ENCODE measurements around a stretch of chr6.

DNA sequence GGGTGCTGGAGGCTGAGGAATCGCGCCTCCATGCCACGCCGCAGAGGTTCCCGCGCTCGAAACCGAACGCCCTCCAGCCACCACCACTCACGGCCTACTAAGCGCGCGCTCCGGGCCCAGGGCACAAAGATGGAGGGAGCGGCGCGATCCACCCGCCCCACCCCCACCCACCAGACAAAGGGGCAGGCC lies 1.7 kb upstream of the HMGA1 start:
- PRO-cap = no peak

GRCh38 chr6:34238438-34239048 lies 1.9 kb downstream of the HMGA1 start:
- PRO-cap = bidirectional peak, plus-strand start at chr6:34238689, minus-strand start at chr6:34238639

GRCh38 chr6:34298842-34299146 lies 50.0 kb upstream of the SMIM29 start:
- PRO-cap = no peak

DNA sequence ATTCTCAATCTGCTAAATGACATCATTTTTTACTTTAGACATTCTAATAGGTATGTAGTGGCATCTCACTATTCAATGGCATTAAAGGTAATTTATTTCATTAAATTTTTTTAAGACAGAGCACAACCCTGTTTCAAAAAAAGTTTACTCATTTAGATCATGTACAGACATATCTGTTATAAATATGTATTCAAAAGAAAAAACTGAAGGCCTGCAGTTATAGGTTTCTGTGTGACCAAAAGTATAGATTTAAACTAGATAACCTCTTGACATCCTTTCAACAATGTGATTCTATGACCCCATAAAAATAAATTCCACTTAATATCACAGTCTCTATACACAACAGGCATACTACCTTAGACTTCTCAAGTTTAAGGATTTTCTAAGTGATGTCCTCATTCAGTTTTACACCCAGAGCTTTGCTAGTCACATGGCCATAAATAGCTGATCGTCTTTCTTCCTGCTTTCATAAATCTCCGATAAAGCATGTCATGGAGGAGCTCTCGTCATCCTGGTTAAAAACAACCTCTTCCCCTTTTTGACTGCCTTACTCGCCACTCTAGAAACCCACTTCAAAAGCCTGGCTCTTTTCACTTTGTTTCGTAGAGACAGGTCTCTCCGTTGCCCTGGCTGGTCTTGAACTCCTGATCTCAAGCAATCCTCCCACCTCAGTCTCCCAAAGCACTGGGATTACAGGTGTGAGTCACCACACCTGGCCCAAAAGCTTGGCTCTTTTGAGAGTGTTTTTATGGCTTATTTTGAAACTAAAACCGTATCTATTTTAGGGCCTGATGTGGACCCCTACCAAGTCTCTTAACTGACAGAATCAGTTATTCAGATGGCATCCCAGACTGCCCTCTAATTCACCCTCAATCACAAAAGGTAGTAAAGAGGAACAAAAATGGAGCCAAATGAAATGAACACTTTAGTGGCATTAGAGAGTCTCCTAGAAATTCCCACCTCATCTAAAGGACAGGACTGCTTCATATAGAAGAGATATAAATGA lies 66.9 kb upstream of the SMIM29 start:
- PRO-cap = no peak

DNA sequence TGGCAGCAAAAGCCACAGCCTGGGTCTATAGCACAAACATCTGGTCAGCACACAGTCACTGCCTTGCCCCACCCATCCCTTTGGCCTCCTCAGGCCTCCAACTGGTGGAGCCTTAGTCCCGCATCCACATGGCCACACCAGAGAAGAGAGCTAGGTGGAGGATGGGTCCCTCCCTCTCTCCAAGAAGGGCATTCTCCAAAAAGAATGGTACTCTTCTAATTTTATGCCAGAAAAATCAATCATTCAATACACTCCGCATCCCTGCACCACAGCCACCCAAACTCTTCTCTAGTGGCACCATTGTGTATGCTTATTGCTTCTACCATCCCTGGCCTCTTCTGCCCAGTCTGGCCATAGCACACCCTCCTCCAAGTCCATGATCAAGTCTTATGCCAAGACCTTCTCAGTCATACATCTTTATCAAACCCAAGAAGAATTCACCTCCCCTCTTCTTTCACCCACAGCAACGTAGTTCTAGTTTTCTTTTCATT lies 13.8 kb downstream of the NUDT3 start:
- PRO-cap = no peak

DNA sequence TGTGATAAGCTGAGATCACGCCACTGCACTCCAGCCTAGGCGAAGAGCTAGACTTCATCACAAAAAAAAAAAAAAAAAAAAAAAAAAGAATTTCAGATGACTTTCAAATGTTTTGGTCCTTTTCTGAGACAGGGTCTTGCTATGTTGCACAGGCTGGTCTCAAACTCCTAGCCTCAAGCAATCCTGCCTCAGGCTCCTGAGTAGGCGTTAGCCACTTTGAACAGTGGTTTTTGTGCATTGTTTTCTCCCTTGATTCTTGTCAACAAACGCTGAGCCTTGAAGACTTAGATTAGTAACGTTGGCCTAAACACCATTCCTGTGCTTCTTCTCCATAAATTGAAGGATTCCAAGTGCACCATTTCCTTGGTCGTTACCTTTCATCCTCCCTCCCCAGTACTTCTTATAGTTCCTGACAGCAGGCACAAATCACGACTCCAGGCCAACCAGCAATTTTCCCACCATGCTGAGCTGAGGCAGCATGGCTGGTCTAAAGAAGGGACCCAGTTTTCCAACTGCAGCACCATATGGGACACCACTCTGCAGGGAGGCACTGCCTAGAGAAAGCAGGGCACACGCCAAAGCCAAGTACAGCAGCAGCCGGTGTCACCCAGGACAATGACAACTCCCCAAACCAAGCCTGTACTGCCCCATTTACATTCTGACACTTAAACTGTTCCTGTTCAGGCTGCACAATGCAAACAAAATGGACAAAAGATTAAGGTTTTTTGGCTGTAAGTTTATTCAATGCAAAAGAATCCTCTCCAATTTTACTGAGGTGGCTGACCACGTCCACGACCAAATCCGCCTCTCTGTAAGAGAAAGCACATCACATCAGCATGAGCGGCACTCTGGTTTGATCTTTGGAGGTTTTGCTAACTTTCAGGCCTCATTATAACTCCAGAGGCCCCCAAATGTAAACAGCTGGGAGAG lies 8.9 kb downstream of the RPS10 start:
- PRO-cap = no peak

- PRO-cap = no peak
These were observed 41.6 kb downstream of the SPDEF start for GRCh38 chr6:34514519-34514961.

DNA sequence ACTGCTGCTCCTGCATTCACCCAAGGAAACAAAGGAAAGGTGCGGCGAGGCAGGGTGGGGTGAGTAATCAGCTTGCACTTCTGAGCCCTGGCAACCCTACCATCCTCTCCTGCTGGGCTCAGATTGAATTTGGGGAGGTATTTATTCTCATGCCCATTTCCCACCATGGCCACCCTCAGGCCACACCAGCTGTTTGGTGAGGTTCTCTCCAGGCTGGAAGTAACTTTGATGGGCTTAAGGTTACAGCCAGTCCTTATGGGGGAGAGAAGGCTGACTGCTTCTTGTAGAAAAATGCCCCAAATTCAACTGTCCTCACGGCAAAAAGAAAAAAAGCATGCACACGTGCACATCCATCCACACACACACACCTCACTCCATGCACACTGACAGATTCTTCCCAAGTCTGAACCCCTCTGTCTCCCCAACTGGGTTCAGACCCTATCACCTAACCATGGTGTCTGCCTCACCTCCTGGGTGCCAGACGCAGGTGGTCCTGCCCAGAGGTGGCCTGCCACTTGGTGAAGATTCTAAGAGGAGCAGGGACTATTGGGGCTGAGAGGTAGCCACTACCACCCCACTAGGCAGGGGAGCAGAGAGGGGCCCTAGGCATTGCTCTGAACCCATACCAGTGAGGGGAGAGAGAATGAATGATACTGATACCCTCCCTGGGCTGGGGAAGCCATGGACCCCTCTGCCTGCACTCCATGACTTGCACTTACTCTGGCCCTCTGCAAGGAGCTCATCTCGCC lies 31.5 kb upstream of the SPDEF start:
- PRO-cap = no peak

DNA sequence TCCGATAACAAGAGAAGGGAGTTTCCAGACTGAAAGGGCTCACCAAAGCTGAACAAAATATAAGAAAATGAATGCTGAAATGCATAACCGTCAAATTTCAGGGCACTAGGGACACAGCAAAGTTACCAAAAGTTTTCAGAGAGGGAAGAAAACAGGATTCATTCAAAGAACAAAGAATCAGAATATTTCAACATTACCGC lies 23.8 kb downstream of the ILRUN start:
- PRO-cap = no peak

DNA sequence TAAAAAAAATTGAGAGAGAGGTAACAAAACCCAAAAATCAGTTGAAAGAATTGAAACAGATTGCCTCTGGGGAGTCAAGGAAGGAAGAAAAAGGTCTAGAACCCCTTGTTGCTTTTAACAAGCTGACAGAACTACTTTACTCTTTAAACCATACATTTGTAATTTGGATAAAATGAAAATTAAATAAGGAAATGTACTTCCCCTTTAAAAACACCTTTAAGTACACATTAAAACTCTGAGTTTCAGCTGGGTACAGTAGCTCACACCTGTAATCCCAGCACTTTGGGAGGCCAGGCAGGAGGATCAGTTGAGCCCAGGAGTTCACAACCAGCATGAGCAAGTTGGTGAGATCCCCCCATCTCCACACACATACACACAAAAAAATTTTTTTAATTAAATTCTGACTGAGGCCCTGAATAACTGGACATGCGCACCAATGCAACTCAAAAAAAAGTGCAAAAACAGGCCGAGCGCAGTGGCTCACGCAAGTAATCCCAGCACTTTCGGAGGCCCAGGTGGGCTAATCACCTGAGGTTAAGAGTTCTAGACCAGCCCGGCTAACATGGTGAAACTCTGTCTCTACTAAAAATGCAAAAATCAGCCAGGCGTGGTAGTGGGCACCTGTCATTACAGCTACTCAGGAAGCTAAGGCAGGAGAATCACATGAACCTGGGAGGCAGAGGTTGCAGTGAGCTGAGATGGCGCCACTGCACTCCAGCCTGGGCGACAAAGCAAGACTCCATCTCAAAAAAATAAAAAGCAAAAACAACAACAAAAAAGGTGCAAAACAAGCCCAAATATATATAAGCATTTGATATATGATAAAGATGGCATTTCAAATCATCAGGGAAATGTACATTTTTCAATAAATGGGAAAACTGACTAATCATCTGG lies 21.8 kb downstream of the ILRUN start:
- PRO-cap = no peak

DNA sequence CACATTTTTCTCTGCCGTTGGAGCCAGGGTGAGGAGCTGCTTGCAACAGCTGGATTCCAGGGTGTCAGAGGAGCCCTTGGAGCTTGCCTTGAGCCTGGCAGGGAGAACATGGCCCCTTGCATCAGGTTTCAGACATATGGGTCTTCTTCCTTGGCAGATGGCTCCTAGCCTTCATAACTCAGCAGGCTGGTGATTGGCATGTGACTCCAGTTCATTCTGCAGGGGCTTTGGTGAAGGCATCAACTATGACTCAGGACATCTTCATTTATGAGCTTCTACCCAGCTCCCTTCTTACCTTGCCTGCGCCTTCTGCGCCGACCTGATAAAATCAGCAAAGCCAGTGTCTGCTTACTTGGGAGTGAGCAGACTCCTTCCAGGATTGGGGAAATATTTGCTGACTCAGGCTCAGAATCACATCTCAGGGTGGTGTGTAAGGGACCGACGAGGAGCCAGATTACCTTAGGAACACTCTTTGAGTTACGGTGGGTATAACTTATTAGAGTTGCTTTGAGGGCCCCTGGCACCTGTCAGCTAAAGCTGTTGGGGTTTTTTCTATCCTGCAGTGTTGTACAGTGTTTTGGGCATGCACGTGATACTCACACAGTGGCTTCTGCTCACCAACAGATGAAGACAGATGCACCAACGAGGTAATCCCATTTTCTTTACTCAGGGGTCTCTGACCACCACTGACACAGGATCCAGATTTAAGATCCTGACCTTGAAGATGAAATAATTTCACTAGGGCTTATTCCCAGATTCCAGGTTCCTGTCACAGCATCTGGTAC lies 4.3 kb downstream of the PPARD start:
- PRO-cap = no peak

DNA sequence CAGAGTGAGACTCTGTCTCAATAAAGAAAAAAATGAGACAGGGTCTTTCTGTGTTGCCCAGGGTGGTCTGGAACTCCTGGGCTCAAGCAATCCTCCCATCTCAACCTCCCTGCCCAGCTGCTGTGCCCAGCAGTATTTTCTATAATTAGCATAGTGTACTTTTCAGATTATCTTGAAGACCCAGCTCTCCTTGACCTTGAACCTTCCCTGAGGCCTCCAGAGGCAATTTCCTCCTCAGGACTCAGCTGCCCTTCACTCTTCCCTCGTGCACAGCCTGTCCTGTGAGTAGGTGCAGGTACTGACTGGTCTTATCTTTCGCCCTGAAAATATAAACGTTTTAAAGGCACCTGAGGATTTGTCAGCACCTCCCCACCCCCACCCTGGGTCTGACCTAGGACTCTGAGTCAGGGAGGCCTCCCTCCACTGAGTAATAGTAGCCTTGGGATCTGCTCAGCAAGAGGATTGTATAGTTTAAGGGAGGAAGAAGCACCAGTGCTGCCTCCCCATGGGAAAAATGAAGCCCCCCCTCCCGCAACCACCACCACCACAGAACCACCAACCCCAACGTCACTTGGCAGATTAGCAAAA lies 54.5 kb downstream of the PPARD start:
- PRO-cap = no peak

- PRO-cap = no peak
These were observed 3.7 kb downstream of the RPL10A start for GRCh38 chr6:35471550-35472627.

- PRO-cap = no peak
These were observed 11.7 kb downstream of the RPL10A start for GRCh38 chr6:35479786-35480468.

DNA sequence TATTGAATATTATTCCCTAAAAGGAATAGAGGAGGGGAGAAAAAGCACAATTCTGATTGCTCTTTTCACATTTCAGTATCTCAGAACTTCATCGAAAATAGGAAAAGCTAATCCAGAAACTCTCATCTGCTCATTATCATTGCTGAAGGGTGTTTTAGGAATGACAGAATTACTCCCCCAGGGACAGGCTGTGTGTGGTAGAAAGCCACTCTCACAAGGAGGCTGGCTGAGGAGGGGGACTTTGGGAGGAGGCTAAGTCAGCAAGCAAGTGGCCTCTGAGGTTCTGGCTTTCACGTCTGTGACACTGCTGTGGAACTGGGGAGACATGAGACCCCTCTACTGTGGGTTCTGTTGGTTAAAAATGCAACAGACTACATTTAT lies 62.3 kb upstream of the TULP1 start:
- PRO-cap = no peak

DNA sequence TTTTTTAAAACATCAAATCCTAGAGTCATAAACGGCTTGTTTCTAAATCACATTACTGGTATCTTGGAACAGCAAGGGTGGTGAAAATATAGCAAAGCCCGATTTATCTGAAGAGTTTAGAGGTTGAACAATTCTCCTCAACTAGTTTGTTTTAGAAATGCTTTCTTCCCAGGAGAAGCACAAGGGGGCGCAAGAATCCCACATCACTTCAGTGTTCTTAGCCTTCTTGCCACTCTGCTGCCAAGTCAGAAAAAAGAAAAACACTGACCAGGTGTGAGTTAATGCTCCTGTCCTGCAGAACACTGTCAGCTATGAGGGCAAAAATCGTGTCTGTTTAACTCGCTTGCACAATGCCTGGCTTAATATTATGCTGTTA lies 71.1 kb upstream of the TULP1 start:
- PRO-cap = no peak

- PRO-cap = bidirectional peak, plus-strand start at chr6:35601446, minus-strand start at chr6:35601473
These were observed 87.7 kb downstream of the FKBP5 start for GRCh38 chr6:35600859-35601594.

DNA sequence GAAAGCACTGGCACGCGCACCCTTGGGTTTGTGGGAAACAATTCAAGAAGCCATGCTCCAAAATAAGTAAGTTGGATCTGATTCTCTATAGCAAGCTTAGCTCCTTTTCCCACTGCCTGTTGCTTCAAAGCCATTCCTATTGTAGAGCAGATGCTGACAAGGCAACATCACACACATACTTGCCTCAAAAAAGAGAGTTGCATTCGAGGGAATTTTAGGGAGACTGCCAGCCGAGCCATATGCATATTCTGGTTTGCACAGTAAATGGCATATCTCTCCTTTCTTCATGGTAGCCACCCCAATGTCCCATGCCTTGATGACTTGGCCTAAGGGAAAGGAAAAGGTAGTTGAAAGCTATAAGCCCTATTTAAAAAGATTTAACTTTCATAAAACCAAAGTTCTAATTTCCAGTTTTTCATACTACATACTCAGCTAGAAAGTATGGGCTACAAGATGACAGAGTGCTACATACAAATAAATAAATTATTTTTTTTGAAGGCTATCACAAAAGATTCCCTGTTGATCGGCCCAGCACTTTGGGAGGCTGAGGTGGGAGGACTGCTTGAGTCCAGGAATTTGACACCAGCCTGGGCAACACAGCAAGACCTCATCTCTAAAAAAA lies 68.7 kb downstream of the FKBP5 start:
- PRO-cap = no peak

DNA sequence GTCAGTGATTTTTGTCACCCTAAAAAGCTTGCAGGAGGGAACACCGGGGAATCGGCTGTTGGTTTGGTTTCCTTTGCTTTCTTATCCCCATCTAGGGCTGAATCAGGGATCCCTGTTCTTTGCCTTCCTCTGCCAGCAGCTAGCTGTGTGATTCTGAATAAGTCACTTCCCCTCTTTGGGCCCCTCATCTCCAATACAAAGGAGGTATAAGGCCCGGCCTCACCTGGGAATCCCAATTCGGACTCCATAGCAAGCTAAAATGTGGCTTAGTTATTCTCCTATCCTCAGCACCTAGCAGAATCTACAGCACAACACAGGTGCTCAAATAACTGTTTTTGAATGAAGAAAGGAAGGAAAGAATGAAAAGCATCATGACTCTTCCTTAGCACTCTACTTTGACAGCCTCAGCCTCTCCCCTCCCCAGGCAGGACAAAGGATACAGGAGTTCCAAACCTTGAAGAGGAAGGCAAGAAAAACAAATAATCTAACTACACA lies 18.4 kb upstream of the ARMC12 start:
- PRO-cap = unidirectional peak, minus-strand start at position 149 of the sequence

GRCh38 chr6:35872226-35872753 lies 48.6 kb downstream of the SRPK1 start:
- PRO-cap = no peak

Data from NALM6 (cell line).